Mesenchymal stem cell of Wharton's jelly (primary cell): ENCODE results near the genes BTBD7, SERPINA1 and SYNE3.

DNA sequence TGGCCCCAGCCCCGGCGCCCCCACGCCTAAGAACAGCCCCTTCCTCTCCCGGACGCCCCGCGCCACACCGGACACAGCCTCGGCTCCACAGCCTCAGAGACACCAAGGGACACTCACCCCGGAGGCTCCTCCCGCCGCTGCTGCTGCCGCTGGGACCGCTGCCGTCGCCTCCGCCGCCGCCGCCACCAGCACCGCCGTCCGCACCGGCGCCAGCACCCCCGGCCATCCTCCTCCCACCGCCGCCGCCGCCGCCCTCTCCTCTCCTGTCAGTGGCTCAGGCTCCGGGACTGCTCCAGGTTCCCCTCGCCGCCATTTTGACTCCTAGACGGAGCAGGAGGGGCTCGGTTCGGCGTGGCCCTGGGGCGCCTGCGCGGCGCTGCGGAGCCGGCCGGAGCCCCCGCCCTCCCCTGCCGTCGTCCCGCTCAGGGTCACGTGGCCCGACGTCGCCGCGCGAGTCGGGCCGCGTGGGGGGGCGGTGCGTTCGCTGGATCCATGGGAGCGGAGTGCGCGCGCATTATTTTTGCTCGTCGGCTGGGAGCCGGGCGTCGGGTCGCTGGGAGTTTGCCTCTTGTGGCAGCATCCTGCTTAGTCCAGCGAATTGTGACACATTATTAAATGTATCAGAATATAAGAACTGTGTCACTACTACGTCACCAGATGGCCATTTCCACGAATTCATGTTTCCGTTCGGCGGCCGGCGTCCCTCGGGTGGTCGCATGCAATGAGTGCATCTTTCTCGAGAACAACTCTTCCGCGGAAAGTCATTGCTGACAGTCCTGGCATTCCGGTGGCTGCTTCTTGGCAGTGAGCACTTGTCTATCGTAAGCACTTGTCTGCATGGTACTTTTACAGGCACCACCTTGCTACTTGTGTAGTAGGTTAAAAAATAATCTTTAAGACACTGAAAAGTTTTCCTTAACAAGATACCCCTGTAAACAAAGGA is at the start of gene BTBD7:
TSS of gene BTBD7 (minus strand) at position 334 of the 943 bp plus-strand sequence.
- CAGE, long polyA plus RNA: no peak

- CAGE, long polyA plus RNA: no peak
Measured at GRCh38 chr14:93759458-93760481, 28.5 kb downstream of the PRIMA1 start.

DNA sequence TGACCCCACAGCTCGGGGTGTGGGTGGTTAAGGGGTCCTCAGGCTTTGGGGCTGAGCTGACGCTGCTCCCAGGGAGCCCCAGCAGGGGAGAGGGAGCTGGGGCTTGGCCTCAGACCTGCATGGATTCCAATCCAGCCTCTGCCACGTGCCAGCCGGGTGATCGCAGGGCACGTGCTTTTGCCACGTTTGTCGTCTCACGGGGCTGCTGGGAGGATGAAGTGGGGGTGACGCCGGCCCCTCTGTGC is 36.2 kb upstream of the PRIMA1 start:
- CAGE, long polyA plus RNA: no peak

DNA sequence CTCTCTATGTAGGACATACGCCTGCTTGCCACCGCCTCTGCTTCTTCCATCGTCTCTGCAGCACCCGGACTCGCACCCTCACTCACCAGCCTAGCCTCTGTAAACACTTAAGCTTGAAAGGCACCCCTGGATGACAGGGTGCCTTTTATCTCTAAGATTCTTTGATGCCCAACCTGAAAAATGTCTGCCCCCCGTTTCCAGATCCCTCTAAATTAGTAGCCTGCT is 19.0 kb downstream of the OTUB2 start:
- CAGE, long polyA plus RNA: no peak

GRCh38 chr14:94078762-94079768 is 1.9 kb downstream of the DDX24 start:
- CAGE, long polyA plus RNA: no peak

GRCh38 chr14:94316737-94317221 is 6.4 kb downstream of the SERPINA6 start:
- CAGE, long polyA plus RNA: no peak

- CAGE, long polyA plus RNA: no peak
Measured at GRCh38 chr14:94322496-94323098, 539 bp downstream of the SERPINA6 start.

GRCh38 chr14:94387886-94389323 is at the start of gene SERPINA1:
SERPINA1 (minus strand) TSS chr14:94388602.
- CAGE, long polyA plus RNA: no peak

GRCh38 chr14:94451052-94451616 is 1.5 kb downstream of the SERPINA11 start:
- CAGE, long polyA plus RNA: no peak

GRCh38 chr14:94582964-94583356 is 1.7 kb downstream of the SERPINA5 start:
- CAGE, long polyA plus RNA: no peak

DNA sequence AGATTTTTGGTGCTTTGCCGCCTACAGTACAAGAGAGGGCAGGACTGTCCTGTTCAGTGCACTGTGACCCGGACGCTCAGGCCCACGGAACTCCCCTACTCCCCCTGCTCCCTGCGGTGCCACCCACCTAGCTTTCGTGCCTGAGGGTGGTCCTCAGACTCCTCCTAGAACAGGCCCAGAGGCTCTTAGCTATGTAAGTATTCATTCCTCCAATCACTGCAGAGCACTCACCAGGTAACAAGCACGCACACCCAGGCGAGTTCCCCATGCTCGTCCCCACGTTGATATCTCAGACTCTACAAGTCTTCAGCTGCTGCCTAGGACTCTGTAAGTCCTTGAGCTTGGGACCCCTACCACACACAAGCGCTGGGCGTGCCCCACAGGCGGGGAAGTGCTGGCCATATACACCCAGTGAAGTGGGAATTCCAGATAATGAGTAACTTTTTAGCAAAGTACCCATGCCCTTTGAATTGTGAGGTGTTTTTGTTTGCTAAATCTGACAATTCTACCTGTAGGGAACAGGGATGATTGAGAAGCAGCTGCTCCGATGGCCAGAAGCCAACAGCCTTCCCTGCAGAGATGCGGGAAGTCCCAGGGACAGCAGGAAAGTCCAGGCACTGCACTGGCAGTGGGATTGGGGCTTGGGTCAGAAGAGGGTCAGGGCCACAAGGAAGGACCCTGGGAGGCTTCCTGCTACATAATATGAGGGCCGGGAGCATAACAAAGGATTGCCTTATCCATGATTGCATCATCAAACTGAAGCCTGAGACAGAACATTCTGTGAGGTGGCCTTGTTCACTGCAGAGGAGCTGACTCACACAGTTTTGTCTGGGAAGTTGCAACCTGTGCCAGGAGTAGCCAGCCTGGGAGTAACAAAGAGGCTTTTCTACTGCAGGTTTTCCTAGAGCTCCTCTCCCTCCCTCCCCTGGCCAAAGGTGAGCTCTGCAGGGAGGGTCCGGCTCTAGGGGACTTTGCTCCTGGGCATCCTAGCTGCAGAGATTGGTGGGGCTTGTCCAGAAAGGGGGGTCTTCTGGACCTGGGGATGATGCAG is 13.3 kb upstream of the SERPINA3 start:
- CAGE, long polyA plus RNA: no peak

DNA sequence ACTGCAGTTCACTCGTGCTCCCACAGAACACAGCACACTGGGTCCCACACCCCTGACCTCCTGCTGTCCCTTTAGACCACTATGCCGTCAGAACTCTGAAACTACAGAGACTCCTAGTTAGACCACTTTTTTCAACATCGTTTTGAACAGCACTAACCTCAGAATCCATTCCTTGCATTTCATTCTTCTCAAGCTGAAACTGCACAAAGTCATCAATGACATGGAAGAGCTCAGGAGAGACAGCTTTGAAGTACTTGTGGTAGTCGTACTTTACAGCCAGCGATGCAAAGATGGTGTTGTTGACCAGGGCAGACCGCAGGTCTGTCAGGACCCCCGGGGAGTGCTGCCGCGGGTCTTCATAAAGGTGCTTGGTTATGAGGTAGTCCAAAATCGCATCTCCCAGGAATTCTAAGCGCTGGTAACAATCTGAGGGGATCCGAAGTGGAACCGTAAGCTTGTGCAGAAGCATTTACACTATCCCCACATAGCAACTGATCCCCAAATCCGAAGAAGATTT is 63.5 kb downstream of the DICER1 start:
- CAGE, long polyA plus RNA: no peak

DNA sequence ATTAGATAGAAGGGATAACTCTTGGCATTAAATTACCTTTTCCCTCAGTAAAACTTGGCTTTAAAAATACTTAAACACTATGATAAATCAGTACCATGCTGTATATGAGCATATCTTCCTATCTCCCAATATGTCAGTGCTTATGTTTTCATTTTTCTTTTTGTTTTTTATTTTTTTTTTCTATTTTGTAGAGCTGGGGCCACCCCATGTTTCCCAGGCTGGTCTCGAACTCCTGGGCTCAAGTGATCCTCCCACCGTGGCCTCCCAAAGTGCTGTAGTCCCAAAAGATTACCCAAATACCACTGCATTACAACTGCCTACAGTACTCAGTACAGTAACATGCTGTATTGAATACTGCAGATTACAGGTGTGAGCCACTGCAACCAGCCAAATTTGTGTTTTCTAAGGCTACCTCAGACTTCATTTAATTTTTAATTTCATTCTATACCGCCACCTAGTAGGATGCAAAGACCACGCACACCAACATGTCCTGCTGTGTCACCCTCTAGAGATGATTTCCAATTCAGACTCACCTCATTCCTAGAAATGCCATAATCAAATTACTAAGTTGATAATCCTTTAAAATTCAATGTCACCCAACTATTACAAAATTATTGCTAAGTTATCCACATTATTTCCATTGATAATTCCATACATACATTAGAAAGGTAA is 15.2 kb downstream of the DICER1 start:
- CAGE, long polyA plus RNA: no peak

GRCh38 chr14:95156274-95156591 is 1.1 kb downstream of the DICER1 start:
- CAGE, long polyA plus RNA: no peak

GRCh38 chr14:95183018-95183498 is 25.7 kb upstream of the DICER1 start:
- CAGE, long polyA plus RNA: no peak

- CAGE, long polyA plus RNA: no peak
Measured at GRCh38 chr14:95256029-95256620, 63.6 kb downstream of the CLMN start.

- CAGE, long polyA plus RNA: no peak
Measured at GRCh38 chr14:95259111-95259725, 60.5 kb downstream of the CLMN start.

DNA sequence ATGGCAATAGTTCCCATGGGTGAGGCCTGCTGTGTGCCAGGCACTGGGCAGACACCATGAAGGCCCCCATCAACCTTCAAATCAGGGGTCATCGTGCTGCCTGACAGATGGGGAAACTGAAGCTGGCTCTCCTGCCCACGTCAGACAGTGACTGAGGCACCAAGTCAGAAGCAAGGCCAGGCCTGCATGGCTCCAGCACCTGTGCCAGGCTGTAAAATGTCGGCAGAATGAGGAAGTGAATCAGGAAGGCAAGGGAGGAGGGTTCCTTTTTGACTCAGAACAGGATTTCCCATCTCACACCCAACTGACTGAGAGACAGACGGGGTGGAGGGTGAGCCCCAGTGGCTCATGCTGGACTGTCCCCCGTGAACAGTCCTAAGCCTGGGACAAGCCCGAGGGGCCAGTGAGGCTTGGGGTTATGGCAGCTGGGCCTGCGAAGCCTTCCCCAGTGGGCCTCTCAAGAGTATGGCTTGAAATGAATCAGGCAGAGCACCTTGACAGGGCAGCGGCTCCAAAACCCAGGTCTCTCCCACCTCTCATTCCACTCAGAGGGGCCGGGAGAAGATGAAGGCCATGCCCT is 20.9 kb downstream of the SYNE3 start:
- CAGE, long polyA plus RNA: no peak

DNA sequence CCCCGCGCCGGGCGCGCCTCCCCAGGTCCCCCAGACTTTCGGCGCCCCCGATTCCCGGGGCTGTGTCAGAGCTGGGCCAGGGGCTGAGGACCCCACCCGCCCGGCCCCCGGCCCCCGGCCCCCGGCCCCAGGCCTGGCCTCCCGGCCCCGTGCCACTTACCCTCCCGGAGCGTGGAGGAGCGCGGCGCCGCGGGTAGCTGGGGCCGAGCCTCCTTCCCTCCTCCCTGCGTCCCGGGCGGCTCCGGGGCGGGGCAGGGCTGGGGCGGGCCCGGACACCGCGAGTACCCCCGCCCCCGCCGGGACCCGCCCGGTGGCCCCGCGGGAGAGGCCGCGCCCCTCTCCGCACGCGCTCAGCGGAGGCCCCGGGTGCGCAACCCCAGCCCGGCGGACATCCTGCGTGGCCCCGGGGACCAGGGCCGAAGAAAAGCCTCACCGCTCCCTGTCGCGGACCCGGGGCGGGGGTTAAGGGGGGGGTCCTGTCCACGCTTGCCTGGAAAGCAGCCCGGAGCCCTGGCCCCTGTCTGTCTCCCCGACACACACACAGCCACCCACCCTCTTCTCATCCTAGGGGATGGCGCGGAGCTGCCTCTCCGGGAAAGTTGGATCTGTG is at the start of gene SYNE3:
TSS of gene SYNE3 (minus strand) at position 215 of the 610 bp plus-strand sequence.
- CAGE, long polyA plus RNA: no peak

DNA sequence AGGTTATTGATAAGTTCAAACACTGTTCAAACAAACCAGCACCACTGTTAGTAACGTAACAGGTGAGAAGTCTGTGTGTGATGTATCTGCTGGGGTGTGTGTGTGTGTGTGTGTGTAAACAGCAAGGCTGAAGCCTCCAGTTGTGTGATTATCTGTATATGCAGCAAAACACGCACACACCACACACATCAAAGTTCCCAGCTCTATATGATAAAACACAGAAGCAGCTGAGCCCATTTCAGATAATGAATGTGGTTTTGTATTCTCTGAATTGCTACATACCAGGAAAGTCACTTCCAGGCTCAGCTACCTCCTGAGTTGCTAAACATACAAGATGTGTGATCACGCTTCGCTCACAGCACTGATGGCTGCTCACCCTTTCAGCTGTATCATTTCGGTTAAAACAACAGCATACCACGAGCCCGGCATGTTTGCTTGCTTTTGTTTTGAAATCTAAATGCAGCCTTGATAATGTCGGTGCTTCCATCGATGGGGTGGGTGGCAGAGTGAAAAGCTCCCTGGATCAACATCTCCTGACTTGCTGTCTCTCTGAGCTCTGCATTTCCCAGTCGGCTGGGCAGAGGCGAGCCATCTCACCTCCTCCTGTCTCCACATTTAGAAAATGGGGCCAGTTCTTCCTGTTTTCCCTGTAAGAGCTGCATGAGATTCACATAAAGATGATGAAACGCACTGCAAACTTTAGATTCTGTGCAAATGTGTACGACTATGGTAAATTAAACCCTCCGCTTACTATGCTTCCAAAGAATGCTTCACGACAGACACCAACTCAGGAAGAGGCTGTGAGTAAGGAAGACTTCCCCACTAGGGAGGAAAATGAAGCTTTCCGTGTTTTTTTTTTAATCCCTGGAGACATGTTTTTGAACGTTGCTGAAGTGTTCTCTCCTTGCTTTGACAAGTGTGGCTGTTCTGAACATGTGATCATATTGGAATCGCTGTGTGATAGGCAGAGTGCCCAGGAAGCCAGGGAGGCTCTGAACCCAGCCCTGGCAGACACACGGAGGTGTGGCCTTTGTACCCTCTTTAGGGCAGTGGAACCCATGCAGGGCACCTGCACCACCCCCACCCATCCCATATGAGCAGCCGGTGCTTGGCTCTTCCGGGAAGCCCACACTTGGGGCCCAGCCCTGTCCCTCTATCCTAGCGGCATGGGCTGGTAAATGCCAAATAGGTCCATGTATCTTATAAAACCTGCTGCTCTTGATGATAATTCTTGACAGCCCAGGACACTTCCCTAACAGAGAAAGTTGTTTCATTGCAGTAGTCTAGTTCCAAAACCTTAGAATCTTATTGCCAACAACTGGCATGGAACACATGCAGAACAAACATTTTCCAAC is 7.3 kb upstream of the SYNE3 start:
- CAGE, long polyA plus RNA: no peak